Foreskin fibroblast (primary cell): ENCODE data around the genes CCDC9, CRX and ODAD1.

DNA sequence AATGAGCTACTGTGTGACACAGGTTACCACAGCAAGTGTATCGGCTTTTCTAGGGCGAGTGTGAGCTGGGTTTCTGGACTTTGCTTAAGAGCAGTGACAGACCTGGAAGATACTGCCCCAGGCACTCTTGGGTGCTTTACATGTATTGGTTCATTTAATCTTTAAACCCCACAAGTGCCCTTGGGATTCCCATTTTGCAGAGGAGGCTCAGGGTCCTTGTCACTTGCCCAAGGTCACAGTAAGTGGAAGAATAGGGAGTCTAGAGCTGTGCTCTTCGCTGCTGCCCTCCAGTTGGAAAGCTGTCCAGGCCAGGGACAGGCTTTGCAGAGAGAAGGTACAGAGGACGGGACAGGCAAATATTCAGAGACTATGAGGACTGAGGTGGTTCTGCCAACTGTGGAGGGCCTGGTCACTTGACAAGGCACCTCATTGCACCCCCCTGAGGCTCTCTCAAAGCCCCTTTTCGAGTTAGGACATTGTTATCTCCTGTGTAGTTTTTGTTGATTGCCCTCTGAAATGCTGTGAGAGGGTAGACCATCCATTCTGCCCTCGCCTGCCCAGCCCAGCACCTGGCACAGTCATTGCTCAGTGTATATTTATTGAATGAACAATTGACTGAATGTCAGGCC lies 42.4 kb downstream of the BBC3 start:
- RRBS = no CpG with 5 or more reads among the region's 6 CpGs

- RRBS = 2% methylated on average over 14 of the region's 50 CpGs
Observed at GRCh38 chr19:47255915-47256625, at the start of gene CCDC9. CCDC9 (plus strand) TSS chr19:47256525.

GRCh38 chr19:47267414-47267795 lies 7.3 kb upstream of the INAFM1 start:
- RRBS = no CpG with 5 or more reads among the region's 11 CpGs

DNA sequence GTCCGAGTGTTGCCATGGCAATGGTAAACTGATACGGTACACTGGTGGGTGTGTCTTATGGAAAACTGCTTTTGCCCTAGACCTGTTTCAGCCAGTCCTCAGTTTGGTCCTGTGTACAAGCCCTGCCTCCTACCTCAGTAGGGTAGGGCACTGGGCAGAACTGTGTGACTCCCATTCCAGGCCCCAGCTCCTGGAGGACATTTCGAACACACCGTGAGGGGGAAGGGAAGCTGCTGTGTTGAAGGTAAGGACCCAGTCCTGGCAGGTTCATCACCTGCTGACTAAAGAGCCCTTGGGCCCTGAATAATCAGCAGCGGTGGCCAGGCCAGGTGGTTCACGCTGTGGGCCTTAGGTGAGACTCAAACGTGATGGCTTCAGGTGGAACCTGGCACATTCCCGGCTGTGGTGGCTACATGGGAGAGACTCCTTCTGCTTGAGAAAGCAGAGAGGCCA lies 15.2 kb downstream of the INAFM1 start:
- RRBS = no CpG with 5 or more reads among the region's 8 CpGs

DNA sequence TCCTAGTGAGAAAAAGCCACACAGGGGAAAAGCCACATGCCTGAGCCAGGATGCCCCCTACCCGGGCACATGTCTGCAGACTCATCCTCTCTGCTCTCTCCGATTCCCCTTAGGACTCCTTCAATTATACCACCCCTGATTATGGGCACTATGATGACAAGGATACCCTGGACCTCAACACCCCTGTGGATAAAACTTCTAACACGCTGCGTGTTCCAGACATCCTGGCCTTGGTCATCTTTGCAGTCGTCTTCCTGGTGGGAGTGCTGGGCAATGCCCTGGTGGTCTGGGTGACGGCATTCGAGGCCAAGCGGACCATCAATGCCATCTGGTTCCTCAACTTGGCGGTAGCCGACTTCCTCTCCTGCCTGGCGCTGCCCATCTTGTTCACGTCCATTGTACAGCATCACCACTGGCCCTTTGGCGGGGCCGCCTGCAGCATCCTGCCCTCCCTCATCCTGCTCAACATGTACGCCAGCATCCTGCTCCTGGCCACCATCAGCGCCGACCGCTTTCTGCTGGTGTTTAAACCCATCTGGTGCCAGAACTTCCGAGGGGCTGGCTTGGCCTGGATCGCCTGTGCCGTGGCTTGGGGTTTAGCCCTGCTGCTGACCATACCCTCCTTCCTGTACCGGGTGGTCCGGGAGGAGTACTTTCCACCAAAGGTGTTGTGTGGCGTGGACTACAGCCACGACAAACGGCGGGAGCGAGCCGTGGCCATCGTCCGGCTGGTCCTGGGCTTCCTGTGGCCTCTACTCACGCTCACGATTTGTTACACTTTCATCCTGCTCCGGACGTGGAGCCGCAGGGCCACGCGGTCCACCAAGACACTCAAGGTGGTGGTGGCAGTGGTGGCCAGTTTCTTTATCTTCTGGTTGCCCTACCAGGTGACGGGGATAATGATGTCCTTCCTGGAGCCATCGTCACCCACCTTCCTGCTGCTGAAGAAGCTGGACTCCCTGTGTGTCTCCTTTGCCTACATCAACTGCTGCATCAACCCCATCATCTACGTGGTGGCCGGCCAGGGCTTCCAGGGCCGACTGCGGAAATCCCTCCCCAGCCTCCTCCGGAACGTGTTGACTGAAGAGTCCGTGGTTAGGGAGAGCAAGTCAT lies 10.4 kb downstream of the C5AR1 start:
- RRBS = 89% methylated on average over 10 of the region's 47 CpGs

GRCh38 chr19:47348742-47349150 lies 369 bp upstream of the DHX34 start:
- RRBS = 5% methylated on average over 5 of the region's 17 CpGs

- RRBS = no CpG with 5 or more reads among the region's 19 CpGs
Observed at GRCh38 chr19:47363625-47364670, 14.8 kb downstream of the DHX34 start.

- RRBS = no CpG with 5 or more reads among the region's 10 CpGs
Observed at GRCh38 chr19:47383320-47384139, 34.4 kb downstream of the DHX34 start.

GRCh38 chr19:47610014-47610928 lies 1.3 kb downstream of the BICRA start:
- RRBS = 3% methylated on average over 21 of the region's 43 CpGs

- RRBS = no CpG with 5 or more reads among the region's 13 CpGs
Observed at GRCh38 chr19:47625311-47626109, 16.6 kb downstream of the BICRA start.

GRCh38 chr19:47694811-47695853 lies 18.1 kb upstream of the EHD2 start:
- RRBS = no CpG with 5 or more reads among the region's 36 CpGs

DNA sequence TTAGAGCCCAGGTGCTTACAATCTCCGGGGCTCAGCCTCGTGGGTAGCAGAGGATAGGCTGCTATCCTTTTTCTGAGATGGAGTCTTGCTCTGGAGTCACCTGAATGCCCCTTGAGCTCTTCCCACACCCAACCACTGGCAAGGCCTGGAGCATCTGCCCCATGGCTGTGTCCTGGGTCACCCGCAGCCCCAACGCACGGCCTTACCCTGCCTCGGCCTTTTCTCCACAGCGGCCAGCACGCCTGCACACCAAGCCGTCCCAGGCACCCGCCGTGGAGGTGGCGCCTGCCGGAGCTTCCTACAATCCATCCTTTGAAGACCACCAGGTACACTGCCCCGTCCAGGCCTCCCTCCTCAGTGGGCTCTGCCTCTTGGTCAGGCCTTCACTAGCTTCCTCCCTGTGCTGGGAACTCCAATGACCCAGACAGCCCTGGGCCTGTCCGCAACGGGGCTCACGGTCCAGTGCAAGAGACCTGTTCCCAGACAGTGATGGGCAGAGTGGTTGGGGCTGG lies 7.0 kb downstream of the NOP53 start:
- RRBS = no CpG with 5 or more reads among the region's 17 CpGs

DNA sequence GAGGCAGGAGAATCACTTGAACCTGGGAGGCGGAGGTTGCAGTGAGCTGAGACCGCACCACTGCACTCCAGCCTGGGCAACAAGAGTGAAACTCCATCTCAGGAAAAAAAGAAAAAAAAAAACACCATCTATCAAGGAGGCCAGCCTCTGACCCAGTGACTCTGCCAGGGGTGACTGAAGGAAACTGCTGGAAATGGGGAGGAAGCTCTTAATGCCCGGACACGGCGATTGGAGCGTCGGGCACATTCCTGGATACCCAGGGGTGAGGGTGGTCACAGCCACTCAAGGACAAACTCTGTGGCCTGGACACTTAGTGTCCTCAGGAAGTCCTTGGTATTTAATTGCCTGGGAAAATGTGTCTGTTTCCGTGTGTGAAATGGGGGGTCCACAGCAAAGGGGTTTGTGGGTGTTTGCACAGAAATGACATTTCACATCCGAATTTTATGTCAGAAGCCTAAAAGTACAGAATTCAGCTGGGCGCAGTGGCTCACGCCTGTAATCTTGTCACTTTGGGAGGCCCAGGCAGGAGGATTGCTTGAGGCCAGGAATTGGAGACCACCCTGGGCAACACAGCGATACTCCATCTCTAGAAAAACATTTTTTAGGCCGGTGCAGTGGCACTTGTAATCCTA lies 15.0 kb downstream of the NOP53 start:
- RRBS = no CpG with 5 or more reads among the region's 13 CpGs

- RRBS = no CpG with 5 or more reads among the region's 15 CpGs
Observed at GRCh38 chr19:47779761-47780294, 1.3 kb downstream of the SELENOW start.

GRCh38 chr19:47821813-47822322 lies at the start of gene CRX:
CRX (plus strand) TSS chr19:47821937.
- RRBS = no CpG with 5 or more reads among the region's 17 CpGs

GRCh38 chr19:47863291-47864220 lies 4.5 kb downstream of the TPRX2 start:
- RRBS = no CpG with 5 or more reads among the region's 17 CpGs

GRCh38 chr19:48121741-48122536 lies 11.3 kb upstream of the PLA2G4C start:
- RRBS = 44% methylated on average over 1 of the region's 23 CpGs

- RRBS = no CpG with 5 or more reads among the region's 9 CpGs
Observed at GRCh38 chr19:48161358-48161735, 8.8 kb downstream of the LIG1 start.

GRCh38 chr19:48321776-48322400 lies at the start of gene ODAD1:
ODAD1 (minus strand) TSS chr19:48321971.
- RRBS = under 1% methylated on average over 14 of the region's 49 CpGs

DNA sequence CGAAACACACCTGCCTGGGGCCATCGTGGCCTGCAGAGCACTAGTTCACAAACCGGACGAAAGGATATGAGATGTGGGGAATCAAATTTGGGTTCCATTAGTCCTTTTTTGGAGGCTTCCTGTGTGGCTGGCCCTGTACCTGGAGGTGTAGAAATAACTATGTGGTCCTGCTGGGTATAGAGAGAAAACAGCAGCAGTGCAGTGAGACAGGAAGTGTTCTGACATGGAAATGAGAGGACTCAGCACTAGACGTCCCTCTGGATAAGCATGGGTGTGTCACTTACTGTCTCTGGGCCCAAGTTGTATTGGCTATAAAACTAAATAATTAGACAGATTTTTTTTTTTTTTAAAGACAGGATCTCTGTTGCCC lies 12.3 kb downstream of the KDELR1 start:
- RRBS = no CpG with 5 or more reads among the region's 5 CpGs